Colon Carcinoma Metastatic in the Lung (tissue), 2 donors: ENCODE results near the gene AAR2.

DNA sequence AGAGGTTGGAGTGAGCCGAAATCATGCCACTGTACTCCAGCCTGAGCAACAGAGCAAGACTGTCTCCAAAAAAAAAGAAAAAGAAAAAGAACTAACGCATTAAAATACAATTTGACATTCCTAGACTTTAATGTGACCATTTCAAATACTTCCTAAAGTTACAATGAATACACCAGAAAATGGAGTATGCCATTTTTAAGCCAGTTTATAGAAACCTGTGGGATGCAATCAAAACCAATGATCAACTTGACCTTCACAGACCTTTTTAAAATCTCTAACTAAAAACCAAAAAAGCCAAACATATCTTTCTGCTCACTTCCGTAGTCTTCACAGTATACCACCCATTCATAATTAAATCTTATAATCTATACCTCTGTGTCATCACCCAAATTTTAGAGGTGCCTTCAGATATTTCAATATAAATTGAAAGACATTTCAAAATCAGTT is 8.5 kb downstream of the RBM39 start:
- PRO-cap, 2 experiments = no peak in any of the 2 experiments

- PRO-cap, 2 experiments = peak in 2 of 2 experiments; most common plus-strand start chr20:36093284 (in 1); most common minus-strand start chr20:36093635 (in 2)
These were observed 61.1 kb upstream of the EPB41L1 start for GRCh38 chr20:36093113-36094110.

DNA sequence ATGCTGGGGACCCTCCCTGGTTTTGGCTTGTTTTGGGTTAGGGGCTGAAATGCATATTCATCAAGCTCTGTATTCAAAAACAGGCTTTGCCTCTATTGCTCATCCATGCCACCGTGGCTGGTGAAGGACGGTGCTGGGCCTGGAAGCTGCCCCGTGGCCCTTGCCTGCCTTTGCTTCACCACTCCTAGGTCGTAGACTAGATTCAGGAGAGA is 42.0 kb upstream of the EPB41L1 start:
- PRO-cap, 2 experiments = no peak in any of the 2 experiments

GRCh38 chr20:36125266-36125916 is 29.1 kb upstream of the EPB41L1 start:
- PRO-cap, 2 experiments = no peak in any of the 2 experiments

GRCh38 chr20:36182834-36183720 is 28.5 kb downstream of the EPB41L1 start:
- PRO-cap, 2 experiments = no peak in any of the 2 experiments

DNA sequence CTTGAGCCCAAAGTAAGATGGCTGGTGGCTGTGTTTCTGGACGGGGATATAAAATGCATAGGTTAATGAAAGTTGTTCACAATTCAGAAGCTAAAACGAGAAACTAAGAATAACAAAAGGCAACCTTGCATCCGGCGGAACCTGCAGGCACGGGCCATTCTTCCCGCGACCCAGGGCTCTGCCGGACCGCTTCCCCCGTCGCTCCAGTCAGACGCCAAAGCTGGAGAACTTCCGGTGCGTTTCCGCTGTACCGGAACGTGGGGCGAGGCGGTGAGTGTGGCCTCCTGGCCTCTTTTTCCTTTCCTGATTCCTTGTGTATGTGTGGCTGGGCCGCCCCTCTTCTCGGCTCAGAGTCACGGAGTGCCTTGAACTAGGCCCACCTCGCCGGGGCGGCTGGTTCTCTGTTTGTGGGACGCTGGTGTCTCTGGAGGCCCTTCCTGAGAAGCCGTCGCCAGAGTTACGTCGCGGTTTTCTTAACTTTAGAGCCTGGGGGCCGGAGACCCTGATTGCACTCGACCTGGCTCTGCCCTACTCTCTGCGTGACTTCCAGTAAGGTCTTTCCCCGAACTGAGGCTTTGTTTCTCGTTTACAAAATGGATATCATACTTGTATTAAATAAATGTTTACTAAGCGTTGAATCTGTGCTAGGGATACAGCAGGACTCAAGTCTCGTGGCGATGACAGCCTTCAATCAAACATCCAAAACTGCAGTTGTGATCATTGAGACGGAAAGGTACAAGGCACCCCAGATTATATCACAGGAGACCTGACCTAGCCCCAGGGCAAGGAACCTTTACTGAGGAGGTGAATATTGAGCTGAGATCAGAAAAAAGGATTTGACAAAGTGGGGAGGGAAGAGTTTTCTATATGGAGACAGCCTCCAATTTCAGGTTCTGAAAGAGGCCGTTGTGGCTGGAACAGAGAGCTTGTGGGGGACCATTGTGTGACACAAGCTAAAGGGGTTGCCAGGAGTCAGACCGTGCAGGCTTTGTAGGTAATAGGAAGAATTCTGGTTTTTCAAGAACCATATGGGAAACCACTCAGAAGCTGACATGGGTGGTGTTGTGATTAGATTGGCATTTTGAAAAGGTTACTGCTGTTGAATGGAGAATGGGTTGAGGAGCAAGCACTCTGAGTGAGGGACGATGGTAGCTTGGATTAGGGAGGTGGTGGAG is at the start of gene AAR2:
TSS of gene AAR2 (plus strand) at position 245 of the 1,175 bp plus-strand sequence.
- PRO-cap, 2 experiments = peak in 2 of 2 experiments; most common plus-strand start position 245 of the sequence (in 2); most common minus-strand start position 180 of the sequence (in 1)

GRCh38 chr20:36336777-36336976 is 30.5 kb downstream of the DLGAP4 start:
- PRO-cap, 2 experiments = peak in 1 of 2 experiments; most common minus-strand start chr20:36336867 (in 1)

DNA sequence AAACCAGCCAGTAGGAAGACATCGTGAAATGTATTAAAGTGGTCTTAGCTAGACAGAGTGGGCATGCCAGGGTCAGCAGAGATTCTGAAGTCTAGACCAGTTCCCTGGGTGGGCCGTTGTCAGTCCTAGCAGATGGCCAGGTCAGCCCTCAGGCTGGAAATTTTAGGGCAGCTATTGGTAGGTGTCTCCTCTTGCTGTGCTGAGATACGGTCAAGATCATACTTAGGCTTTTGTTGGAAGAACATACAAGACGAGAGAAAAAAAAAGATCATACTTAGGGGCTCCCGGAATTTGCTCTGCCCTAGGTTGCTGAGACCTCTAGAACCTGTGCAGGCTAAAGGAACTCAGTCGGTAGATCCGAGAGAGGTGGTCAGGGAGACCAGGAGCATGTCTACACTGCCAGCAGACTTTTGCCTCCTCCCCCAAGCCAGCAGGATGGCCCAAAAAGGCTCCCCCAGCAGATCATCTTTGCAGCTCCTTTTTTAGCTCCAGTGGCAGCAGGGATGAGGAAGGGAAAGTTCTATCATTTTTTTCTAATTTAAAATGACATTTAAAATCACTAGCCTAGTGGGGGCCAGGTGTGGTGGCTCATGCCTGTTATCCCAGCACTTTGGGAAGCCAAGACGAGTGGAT is 69.6 kb upstream of the MYL9 start:
- PRO-cap, 2 experiments = no peak in any of the 2 experiments

DNA sequence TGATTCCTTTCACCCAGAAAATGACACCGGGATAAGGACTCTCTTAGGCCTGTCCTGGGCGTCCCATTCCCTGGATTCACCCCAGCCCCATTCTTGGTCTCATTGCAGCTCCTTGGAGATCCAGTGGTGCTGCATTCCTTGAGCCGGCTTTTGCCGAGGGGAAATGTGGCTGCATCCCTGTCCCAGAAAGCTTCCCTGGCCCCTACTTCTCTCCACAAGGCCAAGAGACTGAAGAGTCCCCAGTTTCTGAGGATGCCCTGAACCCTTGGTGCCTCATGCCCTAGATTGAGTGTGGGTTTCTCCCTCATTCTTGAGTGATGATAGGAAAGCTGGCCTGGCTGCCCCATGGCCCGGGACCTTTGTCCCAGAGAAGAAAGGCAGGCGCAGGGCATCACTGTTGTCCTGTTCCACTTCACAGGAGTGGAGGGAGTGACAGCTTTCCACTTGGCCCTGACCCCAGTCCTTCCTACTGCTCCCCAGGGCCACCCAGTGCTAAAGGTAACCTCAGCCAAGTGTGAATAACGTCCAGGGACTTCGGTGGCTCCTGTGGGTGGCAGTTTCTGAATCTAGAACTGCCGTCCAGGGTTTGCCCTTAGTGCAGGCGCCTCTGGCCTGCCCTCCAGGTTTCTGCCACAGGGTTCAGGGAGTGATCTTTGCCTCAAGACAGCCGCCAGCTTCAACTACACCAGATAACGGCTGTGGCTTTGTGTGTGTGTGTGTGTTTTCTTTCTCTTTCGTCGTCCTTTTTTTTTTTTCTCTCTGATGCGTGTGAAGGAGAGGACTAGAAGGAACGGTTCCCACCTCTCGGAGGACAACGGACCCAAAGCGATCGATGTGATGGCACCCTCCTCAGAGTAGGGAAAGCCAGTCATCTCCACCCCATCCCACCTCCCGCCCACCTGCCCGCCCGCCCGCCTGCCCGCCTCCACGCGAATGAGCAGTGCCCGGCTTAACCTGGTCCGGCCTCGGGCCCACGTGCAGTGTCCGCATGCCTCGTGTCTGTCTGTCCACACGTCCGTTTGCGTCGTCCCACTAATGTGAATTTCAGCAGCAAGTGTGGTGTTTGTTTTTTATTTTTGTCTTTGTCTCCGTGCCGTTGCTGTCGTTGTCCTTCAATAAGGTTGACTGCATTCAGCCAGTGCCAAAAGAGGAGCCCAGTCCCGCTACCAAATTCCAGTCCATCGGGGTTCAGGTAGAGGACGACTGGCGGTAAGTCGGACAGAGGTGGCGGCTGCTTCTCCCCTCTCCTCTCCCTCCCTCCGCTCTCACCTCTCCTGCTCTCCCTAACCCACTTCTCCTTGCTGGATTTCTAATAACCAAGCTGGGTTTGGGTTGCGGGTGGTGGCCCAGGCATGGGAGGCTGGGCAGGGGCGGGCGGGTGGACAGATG is 42.4 kb upstream of the MYL9 start:
- PRO-cap, 2 experiments = peak in 1 of 2 experiments; most common plus-strand start position 952 of the sequence (in 1)

- PRO-cap, 2 experiments = no peak in any of the 2 experiments
These were observed 2.3 kb downstream of the RAB5IF start for GRCh38 chr20:36607712-36608380.

GRCh38 chr20:36757632-36758177 is 11.8 kb upstream of the NDRG3 start:
- PRO-cap, 2 experiments = no peak in any of the 2 experiments

DNA sequence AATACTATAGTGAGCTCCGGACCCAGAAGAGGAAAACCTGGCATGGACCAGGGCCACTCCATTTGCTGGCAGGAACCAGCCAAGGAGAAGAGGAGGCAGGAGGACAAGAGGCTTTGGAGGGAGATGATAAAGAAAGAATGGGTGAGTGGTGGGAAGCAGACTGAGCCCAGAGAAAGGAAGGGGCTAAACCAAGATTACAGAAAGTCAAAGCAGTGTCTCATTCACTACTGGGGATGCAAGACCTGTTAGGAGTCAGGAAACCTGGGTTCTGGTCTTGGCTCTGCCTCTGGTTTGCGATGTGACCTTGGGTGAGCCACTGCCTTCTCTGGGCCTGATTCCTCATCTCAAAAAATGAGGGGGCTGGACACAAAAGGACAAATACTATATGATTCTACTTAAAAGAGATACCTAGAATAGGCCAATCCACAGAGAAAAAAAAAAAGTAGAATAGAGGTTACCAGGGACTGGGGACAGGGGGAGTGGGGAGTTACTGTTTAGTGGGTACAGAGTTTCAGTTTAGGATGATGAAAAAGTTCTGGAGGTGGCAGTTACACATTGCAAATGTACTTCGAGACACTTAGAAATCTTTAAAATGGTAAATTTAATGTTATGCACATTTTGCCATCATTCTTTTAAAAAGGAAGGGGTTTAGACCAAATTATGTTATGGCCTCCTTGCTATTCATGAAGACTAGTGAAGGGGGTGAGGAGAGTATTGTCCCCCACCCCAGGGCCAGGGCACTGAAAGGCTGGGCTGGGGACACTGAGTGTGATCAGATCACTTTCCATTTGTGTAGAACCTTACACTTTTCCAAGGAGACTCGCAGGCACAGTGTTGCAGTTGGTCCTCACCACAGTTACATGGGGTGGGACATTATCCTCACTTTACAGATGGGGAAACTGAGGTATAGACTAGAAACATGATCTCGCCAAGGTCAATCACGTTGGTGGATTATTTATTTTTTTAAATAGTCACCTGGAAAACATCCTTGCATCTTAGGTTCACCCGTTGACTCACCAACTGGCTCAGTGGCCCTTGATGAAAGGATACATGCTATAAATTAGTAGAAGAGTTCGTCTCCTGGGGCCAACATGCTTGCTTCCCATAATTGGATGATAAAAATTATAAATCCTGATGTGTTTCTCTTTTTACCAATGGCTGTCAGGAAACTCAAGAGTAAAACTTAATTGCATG is 6.7 kb upstream of the DSN1 start:
- PRO-cap, 2 experiments = no peak in any of the 2 experiments

- PRO-cap, 2 experiments = no peak in any of the 2 experiments
These were observed 20.3 kb upstream of the DSN1 start for GRCh38 chr20:36793832-36794330.

GRCh38 chr20:36802828-36803302 is 29.3 kb upstream of the DSN1 start:
- PRO-cap, 2 experiments = no peak in any of the 2 experiments

DNA sequence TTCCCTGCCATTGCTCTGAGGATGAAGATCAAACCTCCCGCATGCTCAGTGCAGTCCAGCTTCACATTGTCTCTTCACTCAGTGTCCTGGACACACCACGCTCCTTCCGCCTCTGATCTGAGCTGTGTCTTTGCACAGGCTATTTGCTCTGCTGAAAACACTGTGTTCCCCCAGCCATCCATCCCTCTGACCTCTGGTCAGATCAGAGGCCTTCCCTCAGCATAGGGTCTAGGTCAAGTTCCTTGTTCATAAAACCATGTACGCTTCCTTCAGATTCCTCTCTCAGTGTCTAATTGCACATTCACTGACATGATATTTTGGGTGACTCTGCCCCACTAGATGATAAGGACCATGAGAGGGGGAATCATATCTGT is 40.3 kb upstream of the DSN1 start:
- PRO-cap, 2 experiments = no peak in any of the 2 experiments

- PRO-cap, 2 experiments = no peak in any of the 2 experiments
These were observed 47.1 kb upstream of the SAMHD1 start for GRCh38 chr20:36998518-36999154.

- PRO-cap, 2 experiments = no peak in any of the 2 experiments
These were observed 33.8 kb downstream of the RBL1 start for GRCh38 chr20:37061999-37062413.

DNA sequence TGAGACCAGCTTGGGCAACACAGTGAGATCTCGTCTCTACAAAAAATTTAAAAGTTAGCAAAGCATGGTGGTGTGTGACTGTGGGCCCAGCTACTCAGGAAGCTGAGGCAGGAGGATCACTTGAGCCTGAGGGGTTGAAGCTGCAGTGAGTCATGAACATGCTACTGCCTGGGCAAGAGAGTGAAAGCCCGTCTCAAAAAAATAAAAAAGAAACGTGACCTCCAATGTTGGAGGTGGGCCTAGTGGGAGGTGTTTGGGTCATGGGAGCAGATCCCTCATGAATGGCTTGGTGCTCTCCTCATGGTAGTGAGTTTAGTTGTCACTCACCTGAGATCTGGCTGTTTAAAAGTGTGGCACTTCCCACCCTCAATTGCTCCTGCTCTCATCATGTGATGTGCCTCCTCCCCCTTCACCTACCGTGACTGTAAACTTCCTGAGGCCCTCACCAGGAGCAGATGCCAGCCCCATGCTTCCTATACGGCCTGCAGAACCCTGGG is 24.3 kb downstream of the RBL1 start:
- PRO-cap, 2 experiments = no peak in any of the 2 experiments

- PRO-cap, 2 experiments = no peak in any of the 2 experiments
These were observed 19.2 kb downstream of the MANBAL start for GRCh38 chr20:37308585-37309152.

- PRO-cap, 2 experiments = no peak in any of the 2 experiments
These were observed 18.3 kb upstream of the SRC start for GRCh38 chr20:37327503-37328174.